ENCODE measurements around the genes KLHL35 and SERPINH1.

DNA sequence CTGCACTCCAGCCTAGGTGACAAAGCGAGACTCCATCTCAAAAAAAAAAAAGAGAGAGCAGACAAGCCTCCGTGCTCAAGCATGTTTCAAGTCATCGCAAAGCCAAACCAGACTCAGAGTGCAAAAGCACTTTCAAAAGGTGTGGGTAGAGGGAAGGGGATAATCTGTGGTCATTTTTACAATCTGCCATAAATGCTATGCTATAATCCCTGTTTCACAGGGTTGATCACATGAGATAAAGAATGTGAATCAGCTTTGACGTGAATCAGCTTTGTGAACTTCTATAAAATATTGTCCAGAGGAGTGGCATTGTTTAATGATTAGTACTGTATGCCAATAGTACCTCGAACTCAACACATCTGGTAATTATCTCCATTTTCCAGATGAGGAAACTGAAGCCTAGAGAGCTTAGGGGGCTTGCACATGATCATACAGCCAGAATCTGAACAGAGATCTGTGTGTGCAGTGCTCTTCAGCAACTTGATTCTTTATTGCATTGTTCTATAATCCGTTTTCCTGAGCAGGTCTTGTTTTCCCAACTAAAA is 20.0 kb upstream of the POLD3 start:
- PRO-cap, 2 experiments = no peak in any of the 2 experiments

DNA sequence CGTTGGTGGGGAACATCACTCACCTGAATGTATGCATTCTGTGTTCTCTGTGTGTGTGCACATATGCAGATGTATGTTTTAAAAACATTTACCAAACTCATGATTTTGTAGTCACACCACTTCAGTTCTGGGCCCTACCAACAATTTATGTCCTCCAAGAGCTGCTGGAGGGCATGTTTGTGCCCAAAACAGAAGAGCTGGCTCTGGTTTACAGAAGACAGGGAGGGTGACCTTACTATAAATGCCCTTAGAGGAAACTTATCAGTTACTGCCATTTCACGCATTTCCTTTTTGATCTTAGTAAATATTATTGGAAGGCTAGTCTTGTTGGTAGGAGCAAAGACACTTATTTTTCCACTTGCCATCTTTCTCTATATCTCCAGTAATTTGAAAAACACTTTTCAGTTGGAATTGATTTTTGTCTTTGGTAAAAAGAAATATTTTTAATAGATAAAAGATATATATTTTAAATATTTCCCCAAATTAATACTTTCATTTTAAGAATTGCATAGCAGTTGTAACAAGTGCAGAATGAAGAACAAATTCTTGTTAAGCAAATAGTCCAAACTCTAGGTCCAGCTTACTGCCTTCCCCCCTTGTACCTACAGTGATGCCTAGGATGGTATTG is 90.0 kb downstream of the RNF169 start:
- PRO-cap, 2 experiments = no peak in any of the 2 experiments

- PRO-cap, 2 experiments = no peak in any of the 2 experiments
Measured at GRCh38 chr11:74840369-74841356, 92.0 kb downstream of the RNF169 start.

- PRO-cap, 2 experiments = no peak in any of the 2 experiments
Measured at GRCh38 chr11:75151755-75152730, 1.1 kb downstream of the SLCO2B1 start.

GRCh38 chr11:75152731-75153967 is 2.2 kb downstream of the SLCO2B1 start:
- PRO-cap, 2 experiments = no peak in any of the 2 experiments

DNA sequence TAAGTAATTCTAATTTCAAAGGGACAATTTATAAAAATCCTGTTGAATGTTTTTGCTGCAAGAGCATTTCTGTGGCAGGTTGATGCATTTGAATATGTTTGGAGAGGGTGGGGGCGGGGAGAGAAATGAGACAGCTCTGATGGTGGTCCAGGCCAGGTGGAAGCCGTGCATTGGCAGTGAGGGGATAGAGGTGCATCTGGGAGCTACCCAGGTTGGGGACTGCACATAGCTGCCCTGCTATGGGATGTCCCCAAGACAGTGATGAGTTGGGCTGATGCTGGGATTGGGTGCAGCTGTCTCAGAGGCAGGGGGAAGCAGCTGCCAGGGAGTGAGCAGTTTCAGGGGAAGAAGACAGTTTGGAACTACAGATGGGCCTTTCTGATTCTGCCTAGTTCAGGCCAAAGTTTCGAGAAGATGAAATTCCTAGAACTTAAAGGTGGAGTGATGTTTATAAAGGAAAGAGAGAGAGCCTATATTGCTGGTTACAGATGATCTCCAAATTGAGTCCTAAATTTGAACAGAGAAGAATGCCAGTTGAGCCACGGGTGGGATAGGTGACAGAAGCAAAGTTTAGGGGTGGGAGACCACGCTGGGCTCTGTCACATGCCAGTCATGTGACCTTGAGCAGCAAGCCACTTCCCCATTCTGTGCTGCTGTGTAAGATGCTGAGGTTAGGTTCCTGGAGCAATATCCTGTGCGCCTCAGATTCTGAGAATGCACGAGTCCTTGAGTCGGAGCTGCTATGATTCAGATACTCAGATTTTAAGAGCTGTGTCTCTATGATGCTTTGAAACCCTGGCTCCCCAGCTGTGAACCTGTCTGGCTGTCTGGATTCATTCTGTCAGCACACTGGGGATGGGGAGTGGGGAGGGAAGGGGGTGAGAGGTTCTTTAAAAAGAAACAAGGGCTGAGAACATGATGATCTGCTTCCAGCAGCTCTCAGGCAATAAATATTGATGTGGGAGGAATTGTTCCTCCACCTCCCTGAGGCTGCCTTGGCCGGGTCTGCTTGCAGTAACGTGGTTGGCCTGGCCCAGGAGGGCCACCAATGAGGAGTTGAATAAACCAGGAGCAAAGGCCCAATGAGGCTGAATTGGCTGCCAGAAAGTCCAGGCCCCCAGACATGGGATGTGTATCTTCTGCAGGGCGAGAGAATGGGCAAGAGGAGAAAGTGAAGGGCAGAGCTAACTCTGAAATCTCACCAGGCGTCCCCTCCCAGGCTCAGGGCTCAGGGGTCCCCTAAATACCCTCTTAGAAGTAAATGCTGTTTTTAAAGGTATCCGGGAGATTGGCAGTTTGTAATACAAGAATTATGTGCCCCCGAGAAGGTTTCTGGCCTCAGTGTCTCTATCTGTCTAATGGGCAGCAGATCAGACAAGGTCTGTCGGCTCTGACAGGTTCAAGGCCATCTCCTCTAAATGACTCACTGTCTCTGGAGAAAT is 23.9 kb downstream of the SLCO2B1 start:
- PRO-cap, 2 experiments = no peak in any of the 2 experiments

GRCh38 chr11:75208930-75209831 is 31.4 kb upstream of the TPBGL start:
- PRO-cap, 2 experiments = no peak in any of the 2 experiments

GRCh38 chr11:75265872-75266655 is 25.5 kb downstream of the TPBGL start:
- PRO-cap, 2 experiments = no peak in any of the 2 experiments

DNA sequence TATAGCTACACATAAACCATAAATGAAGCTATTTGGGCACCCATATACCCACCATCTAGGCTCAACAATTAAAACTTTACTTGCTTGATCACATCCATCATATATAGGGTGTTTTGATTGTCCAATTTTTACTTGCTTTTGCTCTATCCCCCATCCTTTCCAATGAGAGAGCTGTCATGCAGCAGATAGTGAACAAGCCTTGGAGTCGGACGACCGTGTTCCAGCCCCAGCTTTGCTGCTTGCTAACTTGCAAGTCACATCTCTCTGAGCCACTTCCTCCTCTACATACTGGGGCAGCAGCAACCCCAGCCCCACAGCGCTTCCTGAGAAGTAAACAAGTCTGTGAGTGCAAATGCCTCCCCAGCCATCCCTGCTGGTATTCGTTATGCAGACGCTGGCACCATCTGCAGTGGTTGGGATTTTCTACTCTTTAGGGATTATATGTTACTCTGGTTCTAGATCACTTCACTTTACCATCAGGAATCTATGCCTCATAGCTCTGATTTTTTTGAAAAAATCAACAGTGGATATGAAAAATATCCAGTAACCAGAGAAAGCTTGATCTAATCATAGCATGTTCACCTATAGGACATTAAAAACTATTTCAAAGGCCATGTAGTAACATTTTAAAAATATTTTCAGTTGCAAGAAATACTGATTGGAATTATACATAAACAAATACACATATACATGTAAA is 35.0 kb downstream of the TPBGL start:
- PRO-cap, 2 experiments = peak in 2 of 2 experiments; most common plus-strand start position 386 of the sequence (in 2); most common minus-strand start position 258 of the sequence (in 2)

DNA sequence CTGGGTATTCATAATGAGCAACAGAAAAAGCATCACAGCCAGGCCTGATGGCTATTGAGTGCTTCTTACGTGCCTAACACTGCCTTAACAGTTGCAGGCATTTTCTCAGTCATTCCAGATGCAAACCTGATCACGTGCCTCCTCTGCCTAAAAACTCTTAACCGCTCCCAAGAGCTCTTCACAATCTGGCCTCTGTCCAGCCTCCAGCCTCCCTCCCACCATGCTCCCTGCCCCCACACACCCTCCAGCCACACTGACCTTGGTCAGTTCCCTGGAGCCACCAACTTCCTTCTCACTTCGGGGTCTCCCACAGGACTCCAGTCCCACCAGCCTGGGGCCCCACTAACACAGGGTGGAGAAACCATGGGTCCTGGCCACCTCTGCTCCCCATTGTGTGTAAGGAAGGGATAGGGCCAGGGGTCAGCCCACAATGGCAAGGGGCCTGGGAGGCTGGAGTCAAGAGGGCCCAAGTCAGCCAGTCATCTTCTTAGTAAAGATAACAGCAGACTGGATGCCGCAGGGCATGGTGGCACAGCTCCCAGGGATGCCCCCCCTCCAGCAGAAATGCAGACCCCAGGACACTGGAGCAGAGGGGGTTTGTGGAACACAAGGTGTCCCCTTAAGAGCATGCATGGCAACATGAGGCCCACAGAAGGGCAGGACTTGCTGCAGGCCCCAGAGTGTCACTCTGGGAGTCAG is 37.5 kb downstream of the ARRB1 start:
- PRO-cap, 2 experiments = no peak in any of the 2 experiments

- PRO-cap, 2 experiments = peak in 2 of 2 experiments; most common plus-strand start chr11:75329213 (in 2); most common minus-strand start chr11:75329036 (in 1)
Measured at GRCh38 chr11:75328561-75329541, 22.6 kb downstream of the ARRB1 start.

DNA sequence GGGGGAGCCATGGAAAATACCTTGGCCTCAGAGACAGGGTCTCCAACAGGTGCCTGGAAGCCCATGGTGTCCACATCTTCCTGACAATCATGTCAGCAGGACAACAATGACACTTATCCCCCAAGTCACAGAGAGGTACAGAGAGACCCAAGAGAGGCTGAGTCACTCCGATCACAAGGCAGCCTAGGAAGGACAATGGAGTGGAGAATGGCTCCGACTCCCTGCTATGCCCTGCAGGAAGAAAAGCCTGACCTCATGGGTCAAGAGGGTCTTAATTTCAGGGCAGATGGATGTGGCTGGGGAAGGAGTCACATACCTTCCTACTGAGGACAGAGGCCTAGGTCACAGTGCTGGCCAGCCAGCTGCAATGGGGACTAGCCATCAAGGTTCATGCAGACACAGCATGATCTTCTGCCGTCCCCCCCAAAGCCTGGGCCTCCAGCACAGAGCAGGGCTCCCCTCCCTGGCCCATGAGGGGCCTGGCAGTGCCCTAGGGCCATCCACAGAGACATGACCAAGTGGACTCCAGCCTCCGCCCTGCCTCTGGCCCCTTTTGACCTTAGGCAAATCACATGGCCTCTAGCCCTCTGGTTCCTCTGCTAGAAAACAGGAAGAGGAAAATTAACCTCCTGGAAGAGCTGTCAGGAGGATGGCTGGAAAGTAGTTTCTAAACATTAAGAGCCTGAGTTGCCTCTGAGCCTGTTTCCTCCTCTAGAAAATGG is 1.9 kb downstream of the ARRB1 start:
- PRO-cap, 2 experiments = no peak in any of the 2 experiments

DNA sequence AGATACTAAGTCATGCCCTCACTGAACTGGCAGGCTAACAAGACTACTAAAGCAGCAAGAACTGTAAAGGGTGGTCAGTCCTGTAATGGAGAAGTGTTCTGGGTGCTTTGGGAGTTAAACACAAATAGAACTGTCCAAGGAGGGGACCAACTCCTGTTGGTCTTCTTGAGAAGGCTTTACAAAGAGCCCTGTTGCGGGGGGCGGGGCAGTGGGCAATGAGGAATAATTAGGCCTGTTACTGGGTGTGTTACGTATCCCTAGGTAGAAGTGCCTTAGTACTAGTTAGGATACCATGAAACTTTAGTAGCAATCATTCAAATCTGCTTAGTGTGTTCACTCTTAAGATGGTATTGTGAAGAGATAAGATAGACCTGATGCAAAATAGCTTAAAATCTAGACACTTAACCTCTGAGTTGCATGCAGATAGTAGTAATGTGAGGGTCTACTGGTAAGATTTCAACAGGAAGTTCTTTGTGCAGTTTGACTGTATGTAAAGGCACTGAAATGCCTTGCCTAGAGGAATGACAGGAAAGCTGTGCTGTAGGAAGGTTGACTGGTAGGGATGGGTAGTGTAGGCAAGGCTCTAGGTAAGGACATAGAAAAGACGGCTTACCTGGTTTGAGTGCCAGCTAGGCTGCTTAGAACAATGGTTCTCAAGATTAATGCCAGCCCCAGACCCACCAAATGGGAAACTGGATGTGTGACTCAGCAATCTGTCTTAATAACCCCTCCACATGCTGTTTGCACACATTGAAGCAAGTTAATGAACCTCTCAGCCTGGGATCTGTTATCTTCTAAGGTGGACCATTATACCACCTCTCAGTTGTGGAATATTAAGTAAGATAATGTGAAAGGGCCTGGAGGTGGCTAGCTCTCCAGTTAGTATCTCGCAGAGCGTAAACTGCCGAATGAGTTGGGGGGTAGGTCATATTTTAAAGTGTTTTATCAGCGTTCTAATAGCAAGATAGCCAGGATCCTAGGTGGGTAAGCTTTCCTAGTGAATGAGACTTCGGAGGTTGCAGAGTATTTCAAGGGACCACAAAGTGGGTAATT is 3.6 kb downstream of the RPS3 start:
- PRO-cap, 2 experiments = no peak in any of the 2 experiments

GRCh38 chr11:75403627-75404713 is 4.7 kb downstream of the RPS3 start:
- PRO-cap, 2 experiments = peak in 2 of 2 experiments; most common plus-strand start chr11:75404421 (in 2)

DNA sequence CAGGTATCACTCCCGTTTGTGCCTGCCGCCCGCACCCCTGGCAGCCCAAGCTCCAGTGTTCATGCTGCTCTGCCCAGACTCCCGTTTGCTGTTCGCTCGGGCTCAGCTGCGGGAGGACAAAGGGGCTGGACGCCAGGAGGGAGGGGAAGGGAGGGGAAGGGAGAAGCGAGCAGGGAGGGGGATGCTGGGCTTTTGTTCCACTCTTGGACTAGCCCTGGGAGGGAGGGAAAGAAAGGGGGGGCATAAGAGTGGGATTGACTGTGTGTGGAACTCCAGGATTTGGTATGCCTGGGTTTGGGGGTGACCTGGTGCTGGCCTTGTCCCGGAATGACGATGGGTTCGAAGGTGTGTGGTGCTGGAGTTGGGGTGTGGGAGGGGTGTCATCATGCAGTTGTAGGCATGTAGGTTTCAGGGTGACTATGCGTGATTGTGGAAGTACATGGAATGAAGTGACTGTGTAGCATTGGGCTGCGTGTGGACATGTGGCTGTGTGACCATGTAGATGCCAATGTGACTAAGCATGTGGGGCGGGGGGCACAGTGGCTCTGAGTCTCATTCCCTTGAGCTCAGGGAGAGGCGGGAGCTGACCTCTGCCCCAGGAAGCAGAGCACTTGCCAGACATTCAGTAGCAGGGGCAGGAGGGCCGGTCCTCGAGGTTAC is at the start of gene KLHL35:
Gene KLHL35 (minus strand): TSS at position 118 of the 660 bp plus-strand sequence.
- PRO-cap, 2 experiments = no peak in any of the 2 experiments

DNA sequence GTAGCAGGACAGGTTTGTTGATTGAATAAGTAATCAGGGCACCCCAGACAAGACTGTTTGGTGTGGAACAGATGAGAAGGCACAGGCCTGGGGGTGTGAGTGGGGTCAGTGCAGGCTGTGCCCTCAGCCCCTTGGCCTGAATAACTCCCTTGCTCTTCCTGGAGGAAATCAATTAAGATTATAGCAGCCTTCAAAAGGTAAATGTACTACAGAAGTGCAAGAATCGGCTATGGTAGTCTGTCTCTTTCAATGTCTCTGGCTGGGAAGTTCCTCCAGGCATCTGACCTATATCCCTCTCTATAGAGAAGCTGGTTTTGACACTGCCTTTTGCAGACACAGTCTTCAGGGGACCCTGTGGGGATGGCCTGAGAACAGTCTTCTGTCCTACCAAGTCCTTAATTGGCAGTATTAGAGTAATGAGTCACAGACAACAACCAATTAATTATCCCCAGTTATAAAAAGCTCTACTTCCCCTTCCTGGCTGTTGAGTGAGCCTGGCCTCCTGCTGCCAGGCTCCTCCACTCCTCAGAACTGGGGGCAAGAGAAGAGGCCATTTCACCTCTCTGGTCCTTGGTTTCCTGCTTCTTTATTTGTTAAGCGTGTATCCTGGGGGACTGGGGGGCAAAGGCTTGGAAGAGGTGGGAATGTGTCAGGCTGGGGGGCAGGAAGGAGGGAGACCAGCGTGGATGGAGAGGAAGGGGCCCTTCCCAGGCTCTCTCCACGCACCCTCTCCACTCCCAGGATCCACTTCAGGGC is 41.2 kb upstream of the KLHL35 start:
- PRO-cap, 2 experiments = no peak in any of the 2 experiments

GRCh38 chr11:75475279-75476226 is 42.5 kb upstream of the KLHL35 start:
- PRO-cap, 2 experiments = no peak in any of the 2 experiments

- PRO-cap, 2 experiments = peak in 1 of 2 experiments; most common plus-strand start chr11:75492473 (in 1); most common minus-strand start chr11:75492277 (in 1)
Measured at GRCh38 chr11:75491995-75492594, 33.6 kb downstream of the GDPD5 start.

GRCh38 chr11:75558005-75558746 is 3.9 kb upstream of the SERPINH1 start:
- PRO-cap, 2 experiments = no peak in any of the 2 experiments

DNA sequence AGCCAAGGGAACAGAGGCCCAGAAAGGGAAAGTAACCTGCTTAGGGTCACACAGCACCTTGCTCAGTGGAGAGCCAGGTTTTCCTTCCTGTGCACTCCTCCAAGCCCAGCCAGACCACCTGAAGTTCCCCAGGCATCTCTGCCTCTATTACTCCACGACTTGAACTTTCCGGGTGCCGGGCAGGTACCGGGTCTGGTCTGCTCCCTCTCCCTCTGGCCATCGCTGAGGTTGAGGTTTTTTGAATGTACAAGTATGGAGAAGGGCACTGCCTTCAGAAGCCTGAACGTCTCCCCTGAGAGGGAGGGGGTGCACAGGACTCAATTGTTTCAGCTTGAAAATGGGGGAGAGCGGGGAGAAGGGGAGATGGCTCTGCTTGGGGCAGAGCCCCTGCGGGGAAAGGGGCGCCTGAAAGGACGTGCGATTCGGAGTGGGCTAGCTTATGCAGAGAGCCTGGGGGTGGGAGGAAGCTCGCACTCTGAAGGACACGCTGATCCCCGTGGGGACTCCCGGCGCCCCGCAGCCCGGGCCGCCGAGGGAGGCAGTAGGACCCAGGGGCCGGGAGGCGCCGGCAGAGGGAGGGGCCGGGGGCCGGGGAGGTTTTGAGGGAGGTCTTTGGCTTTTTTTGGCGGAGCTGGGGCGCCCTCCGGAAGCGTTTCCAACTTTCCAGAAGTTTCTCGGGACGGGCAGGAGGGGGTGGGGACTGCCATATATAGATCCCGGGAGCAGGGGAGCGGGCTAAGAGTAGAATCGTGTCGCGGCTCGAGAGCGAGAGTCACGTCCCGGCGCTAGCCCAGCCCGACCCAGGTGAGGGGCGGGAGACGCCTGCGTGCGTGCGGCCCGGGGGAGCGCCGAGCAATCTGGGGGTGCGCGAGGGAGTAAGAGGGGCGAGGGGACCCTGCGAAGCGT is at the start of gene SERPINH1:
Gene SERPINH1 (plus strand): TSS at position 738 of the 906 bp plus-strand sequence.
- PRO-cap, 2 experiments = peak in 1 of 2 experiments; most common plus-strand start position 803 of the sequence (in 1); most common minus-strand start position 773 of the sequence (in 1)

Data from helper T cell (primary cell).